ENCODE results near the genes SCGN, H3C3, H2AC7, H4C5, H2AC8 and ABT1.

GRCh38 chr6:25332058-25332770 is 53.0 kb downstream of the CARMIL1 start:
- PRO-cap, 3 experiments, result no peak in any of the 3 experiments
- RAMPAGE, long total RNA, 4 experiments, result no peak in any of the 4 experiments
- RRBS, result no CpG with 5 or more reads among the region's 4 CpGs

DNA sequence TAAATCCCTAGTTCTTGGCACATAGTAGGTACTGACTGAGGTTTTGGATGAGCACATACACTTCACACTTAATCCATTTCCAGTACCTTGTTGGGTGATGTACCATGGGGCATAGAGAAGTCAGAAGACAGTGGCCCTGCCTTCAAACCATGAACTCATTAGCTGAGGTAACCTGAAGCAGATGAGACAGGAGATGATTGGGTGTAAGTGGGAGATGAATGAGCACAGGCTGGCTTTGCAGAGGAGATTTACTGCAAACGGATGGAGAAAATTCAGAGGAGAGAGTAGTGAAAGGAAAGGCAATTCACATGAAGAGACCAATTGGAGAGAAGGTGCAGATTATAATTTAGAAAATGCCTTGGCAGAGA is 160.9 kb downstream of the CARMIL1 start:
- PRO-cap, 3 experiments, result no peak in any of the 3 experiments
- RAMPAGE, long total RNA, 4 experiments, result no peak in any of the 4 experiments
- RRBS, result no CpG with 5 or more reads among the region's 1 CpG

GRCh38 chr6:25651712-25652777 is at the start of gene SCGN:
TSS of gene SCGN (plus strand) at chr6:25652215.
- PRO-cap, 3 experiments, result no peak in any of the 3 experiments
- RAMPAGE, long total RNA, 4 experiments, result start-site peak on the plus strand in 3 of 4 experiments, at chr6:25652209-25652243 at its widest, 19 to 84 reads per replicate
- RRBS, result 0% methylated on average over 3 of the region's 43 CpGs

- PRO-cap, 3 experiments, result no peak in any of the 3 experiments
- RAMPAGE, long total RNA, 4 experiments, result no peak in any of the 4 experiments
- RRBS, result no CpG with 5 or more reads among the region's 4 CpGs
Observed at GRCh38 chr6:25931070-25931681, 685 bp upstream of the SLC17A2 start.

GRCh38 chr6:26045336-26046103 is at the start of gene H3C3:
TSS of gene H3C3 (plus strand) at chr6:26045384.
- PRO-cap, 3 experiments, result peak in 3 of 3 experiments; most common plus-strand start chr6:26045384 (in 3)
- RAMPAGE, long total RNA, 4 experiments, result start-site peak on the plus strand in 1 of 4 experiments, at chr6:26045383-26045388 at its widest, 103 reads per replicate
- RRBS, result 5% methylated on average over 3 of the region's 42 CpGs

GRCh38 chr6:26056736-26057122 is 459 bp upstream of the H1-2 start:
- PRO-cap, 3 experiments, result peak in 2 of 3 experiments; most common minus-strand start chr6:26056973 (in 1)
- RAMPAGE, long total RNA, 4 experiments, result no peak in any of the 4 experiments
- RRBS, result no CpG with 5 or more reads among the region's 8 CpGs

DNA sequence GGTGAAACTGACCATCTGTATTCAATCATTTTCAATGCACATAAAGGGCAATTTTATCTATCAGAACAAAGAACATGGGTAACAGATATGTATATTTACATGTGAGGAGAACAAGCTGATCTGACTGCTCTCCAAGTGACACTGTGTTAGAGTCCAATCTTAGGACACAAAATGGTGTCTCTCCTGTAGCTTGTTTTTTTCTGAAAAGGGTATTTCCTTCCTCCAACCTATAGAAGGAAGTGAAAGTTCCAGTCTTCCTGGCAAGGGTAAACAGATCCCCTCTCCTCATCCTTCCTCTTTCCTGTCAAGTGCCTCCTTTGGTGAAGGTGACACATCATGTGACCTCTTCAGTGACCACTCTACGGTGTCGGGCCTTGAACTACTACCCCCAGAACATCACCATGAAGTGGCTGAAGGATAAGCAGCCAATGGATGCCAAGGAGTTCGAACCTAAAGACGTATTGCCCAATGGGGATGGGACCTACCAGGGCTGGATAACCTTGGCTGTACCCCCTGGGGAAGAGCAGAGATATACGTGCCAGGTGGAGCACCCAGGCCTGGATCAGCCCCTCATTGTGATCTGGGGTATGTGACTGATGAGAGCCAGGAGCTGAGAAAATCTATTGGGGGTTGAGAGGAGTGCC is 5.3 kb downstream of the HFE start:
- PRO-cap, 3 experiments, result no peak in any of the 3 experiments
- RAMPAGE, long total RNA, 4 experiments, result no peak in any of the 4 experiments
- RRBS, result no CpG with 5 or more reads among the region's 5 CpGs

DNA sequence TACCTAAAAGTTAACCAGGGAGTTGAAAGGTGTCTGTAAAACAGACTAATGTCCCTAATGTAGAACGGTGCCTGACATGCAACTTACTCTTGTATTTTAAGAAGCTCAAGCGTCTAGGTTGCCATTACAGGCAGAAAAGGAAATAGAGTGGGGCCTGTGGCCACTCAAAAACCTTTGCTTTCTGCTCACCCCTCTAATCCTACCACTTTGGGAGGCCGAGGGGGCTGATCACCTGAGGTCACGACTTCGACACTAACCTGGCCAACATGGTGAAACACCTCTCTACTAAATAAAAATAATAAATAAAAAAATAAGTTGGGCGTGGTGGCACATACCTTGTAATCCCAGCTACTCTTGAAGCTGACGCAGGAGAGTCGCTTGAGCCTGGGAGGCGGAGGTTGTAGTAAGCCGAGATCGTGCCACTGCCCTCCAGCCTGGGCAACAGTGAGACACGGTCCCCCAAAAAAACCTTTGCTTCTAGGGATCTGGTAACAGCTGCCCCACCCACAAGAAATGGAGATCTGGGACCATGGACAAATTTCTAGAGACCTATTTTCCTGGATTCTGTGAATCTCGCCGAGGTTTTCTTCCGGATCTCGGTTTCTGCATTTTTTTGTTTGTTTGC is 1.3 kb downstream of the H2AC6 start:
- PRO-cap, 3 experiments, result no peak in any of the 3 experiments
- RAMPAGE, long total RNA, 4 experiments, result no peak in any of the 4 experiments
- RRBS, result no CpG with 5 or more reads among the region's 16 CpGs

DNA sequence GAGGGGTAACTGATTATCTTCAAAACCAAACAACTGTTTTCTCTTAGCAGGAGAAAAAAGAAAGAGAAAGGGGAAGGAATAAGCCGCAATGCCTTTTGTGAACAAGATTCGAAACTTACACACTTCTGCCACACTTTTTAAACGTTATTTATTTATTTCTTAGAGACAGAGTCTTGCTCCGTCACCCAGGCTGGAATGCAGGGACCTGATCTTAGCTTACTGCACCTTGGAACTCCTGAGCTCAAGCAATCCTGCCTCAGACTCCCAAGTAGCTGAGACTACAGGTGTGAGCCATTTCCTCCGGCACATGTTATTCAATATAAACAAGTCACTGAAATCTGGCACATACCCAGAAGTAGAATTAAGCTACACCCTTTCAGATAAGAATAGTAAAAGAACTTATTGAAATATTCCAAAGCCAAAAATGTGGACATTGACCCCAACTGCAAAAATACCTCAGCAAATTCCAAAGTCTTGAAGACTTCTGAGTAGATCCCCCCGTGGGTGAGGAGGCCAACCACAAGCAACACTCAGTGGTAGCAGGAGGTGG is 5.8 kb downstream of the H2BC5 start:
- PRO-cap, 3 experiments, result no peak in any of the 3 experiments
- RAMPAGE, long total RNA, 4 experiments, result no peak in any of the 4 experiments
- RRBS, result no CpG with 5 or more reads among the region's 6 CpGs

DNA sequence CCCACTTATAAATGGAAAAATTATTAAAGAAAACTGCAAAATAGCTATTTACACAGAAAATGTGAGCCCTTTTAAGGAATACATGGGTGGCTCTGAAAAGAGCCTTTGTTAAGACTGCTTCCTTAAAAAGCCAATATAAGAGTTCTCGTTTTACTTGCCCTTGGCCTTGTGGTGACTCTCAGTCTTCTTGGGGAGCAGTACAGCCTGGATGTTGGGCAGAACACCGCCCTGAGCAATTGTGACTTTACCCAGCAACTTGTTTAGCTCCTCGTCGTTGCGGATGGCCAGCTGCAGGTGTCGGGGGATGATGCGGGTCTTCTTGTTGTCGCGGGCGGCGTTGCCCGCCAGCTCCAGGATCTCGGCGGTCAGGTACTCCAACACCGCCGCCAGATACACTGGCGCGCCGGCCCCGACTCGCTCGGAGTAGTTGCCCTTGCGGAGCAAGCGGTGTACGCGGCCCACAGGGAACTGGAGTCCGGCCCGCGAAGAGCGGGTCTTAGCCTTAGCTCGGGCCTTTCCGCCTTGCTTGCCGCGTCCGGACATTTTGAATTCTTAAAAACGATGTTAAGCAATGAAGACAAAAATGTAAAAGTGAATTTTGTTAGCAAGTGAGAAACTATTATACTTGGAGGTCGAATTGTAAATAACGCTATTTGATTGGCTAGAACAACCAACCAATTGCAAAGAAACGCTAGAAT is at the start of gene H2AC7:
H2AC7 (minus strand) TSS at position 593 of the 698 bp plus-strand sequence.
- PRO-cap, 3 experiments, result peak in 3 of 3 experiments; most common plus-strand start position 439 of the sequence (in 1); most common minus-strand start position 397 of the sequence (in 2)
- RAMPAGE, long total RNA, 4 experiments, result start-site peak on the minus strand in 1 of 4 experiments, centred at position 579 of the sequence, 121 reads per replicate
- RRBS, result 9% methylated on average over 12 of the region's 39 CpGs

GRCh38 chr6:26204303-26205182 is at the start of gene H4C5:
TSS of gene H4C5 (plus strand) at chr6:26204610.
- PRO-cap, 3 experiments, result peak in 3 of 3 experiments; most common plus-strand start chr6:26204491 (in 3); most common minus-strand start chr6:26204467 (in 3)
- RAMPAGE, long total RNA, 4 experiments, result start-site peak on the plus strand in 3 of 4 experiments, at chr6:26204606-26204624 at its widest, 2,157 to 4,873 reads per replicate
- RRBS, result 17% methylated on average over 4 of the region's 56 CpGs

DNA sequence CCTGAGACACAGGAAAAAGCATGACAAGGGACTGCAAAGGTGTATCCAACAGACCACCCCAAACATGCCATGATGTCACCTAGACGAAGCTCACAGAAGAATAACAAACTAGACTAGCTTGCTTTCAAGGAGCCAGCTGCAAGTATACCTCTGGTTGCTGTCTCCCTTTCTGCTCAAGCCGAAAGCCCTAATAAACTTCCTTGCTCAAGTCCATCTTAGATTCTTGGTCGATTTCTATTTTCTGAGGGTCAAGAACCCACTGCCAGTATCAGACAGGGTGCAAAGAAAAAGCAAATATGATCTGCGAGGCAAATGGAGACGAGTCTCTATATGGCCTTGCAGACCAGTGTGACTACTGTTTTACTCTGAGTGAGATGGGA is 3.3 kb downstream of the H4C5 start:
- PRO-cap, 3 experiments, result no peak in any of the 3 experiments
- RAMPAGE, long total RNA, 4 experiments, result no peak in any of the 4 experiments
- RRBS, result no CpG with 5 or more reads among the region's 5 CpGs

- PRO-cap, 3 experiments, result peak in 3 of 3 experiments; most common plus-strand start chr6:26216921 (in 3); most common minus-strand start chr6:26217321 (in 3)
- RAMPAGE, long total RNA, 4 experiments, result start-site peak on the plus strand in 4 of 4 experiments, at chr6:26216915-26217154 at its widest, 5 to 159 reads per replicate
- RRBS, result 5% methylated on average over 3 of the region's 44 CpGs
Observed at GRCh38 chr6:26216794-26217537, at the start of gene H2AC8. TSS of gene H2AC8 (plus strand) at chr6:26216921.

DNA sequence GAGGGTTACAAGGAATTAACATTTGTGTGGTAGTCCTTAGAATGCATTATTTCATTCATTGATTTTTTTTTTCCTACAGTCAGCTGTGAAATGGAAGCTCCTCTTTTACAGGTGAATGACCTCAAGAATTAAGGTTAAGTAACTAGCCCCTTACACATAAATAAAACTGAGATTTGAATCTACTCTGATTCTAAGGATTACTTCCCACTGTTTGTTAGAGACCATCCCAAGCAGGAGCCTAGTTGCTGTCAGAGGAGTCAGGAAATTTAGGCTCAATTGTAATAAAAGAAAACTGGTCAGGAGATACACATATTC is 1.8 kb downstream of the H2BC10 start:
- PRO-cap, 3 experiments, result no peak in any of the 3 experiments
- RAMPAGE, long total RNA, 4 experiments, result no peak in any of the 4 experiments

DNA sequence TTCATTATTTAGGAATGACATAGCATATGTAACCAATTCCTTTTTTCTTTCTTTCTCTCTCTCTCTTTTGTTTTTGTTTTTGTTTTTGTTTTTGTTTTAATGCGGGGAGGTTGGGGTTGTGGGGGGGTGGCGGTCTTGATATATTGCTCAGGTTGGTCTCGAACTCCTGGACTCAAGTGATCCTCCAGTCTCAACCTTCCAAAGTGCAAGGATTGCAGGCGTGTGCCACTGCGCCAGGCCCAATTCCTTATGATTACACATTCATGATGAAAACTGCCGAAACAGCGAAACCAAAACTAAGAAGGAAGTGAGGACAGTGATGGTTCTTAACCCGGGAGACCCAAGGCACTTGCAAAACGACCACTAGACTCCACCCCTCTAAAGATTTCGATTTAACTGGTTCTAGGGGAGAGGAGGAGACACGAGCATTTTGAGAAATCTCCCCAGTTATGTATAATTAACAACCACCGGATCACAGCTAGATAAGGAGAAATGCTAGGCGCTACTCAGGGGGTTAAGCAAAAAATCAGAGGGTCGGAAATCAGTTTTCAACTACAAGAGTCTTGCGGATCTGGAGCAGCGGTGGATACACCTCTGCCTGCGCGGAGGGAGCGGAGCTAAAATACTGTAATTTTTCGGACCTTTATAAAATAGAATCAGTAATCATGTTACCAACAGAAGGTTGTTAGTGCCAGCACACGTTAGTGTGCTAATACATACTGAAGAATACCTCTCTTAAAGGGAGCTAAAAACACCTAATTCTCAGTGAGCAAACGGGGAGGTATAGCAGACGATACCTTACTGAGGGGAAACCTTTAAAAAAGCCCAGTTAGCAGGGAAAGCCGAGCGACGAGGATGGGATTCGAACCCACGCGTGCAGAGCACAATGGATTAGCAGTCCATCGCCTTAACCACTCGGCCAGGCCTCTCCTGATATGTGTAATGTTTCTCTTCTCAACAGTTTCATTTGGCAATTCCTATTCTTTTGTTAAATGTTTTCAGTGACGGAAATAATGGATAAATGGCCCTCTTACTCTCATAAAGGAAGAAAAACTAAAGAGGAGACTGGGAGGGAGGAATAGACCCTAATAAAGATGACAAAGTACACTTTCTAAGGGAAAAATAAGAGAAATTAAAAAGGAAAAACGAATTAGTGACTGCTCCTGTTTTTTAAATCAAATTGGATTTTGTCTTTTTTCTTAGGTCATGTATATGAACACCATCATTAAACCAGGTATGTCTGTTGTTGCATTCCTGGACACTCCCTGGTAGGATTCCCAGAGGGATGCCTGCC is 19.8 kb upstream of the H4C8 start:
- PRO-cap, 3 experiments, result peak in 3 of 3 experiments; most common plus-strand start position 395 of the sequence (in 1); most common minus-strand start position 251 of the sequence (in 2)
- RAMPAGE, long total RNA, 4 experiments, result no peak in any of the 4 experiments
- RRBS, result 0% methylated on average over 1 of the region's 33 CpGs

- PRO-cap, 3 experiments, result no peak in any of the 3 experiments
- RAMPAGE, long total RNA, 4 experiments, result no peak in any of the 4 experiments
- RRBS, result no CpG with 5 or more reads among the region's 6 CpGs
Observed at GRCh38 chr6:26407496-26408097, 5.5 kb downstream of the BTN3A1 start.

GRCh38 chr6:26521437-26522488 is 16.4 kb upstream of the HMGN4 start:
- PRO-cap, 3 experiments, result peak in 3 of 3 experiments; most common plus-strand start chr6:26521729 (in 3); most common minus-strand start chr6:26521784 (in 3)
- RAMPAGE, long total RNA, 4 experiments, result start-site peak on the minus strand in 2 of 4 experiments, at chr6:26521725-26521804 at its widest, 6 to 14 reads per replicate
- RRBS, result 14% methylated on average over 14 of the region's 81 CpGs

- PRO-cap, 3 experiments, result peak in 3 of 3 experiments; most common plus-strand start chr6:26596976 (in 3); most common minus-strand start chr6:26596785 (in 1)
- RAMPAGE, long total RNA, 4 experiments, result start-site peak on the plus strand in 4 of 4 experiments, at chr6:26596945-26596983 at its widest, 76 to 325 reads per replicate
- RRBS, result 2% methylated on average over 8 of the region's 62 CpGs
Observed at GRCh38 chr6:26596459-26597642, at the start of gene ABT1. TSS of gene ABT1 (plus strand) at chr6:26596953.

GRCh38 chr6:27096922-27097764 is 35.5 kb downstream of the H2BC11 start:
- PRO-cap, 3 experiments, result peak in 3 of 3 experiments; most common plus-strand start chr6:27097304 (in 3); most common minus-strand start chr6:27097035 (in 2)
- RAMPAGE, long total RNA, 4 experiments, result no peak in any of the 4 experiments
- RRBS, result 11% methylated on average over 7 of the region's 43 CpGs

- PRO-cap, 3 experiments, result no peak in any of the 3 experiments
- RAMPAGE, long total RNA, 4 experiments, result no peak in any of the 4 experiments
- RRBS, result no CpG with 5 or more reads among the region's 13 CpGs
Observed at GRCh38 chr6:27333179-27333432, 21.0 kb upstream of the POM121L2 start.